SUDHL5 (cell line): Measurements from ENCODE around the genes SRY and PRY.

DNA sequence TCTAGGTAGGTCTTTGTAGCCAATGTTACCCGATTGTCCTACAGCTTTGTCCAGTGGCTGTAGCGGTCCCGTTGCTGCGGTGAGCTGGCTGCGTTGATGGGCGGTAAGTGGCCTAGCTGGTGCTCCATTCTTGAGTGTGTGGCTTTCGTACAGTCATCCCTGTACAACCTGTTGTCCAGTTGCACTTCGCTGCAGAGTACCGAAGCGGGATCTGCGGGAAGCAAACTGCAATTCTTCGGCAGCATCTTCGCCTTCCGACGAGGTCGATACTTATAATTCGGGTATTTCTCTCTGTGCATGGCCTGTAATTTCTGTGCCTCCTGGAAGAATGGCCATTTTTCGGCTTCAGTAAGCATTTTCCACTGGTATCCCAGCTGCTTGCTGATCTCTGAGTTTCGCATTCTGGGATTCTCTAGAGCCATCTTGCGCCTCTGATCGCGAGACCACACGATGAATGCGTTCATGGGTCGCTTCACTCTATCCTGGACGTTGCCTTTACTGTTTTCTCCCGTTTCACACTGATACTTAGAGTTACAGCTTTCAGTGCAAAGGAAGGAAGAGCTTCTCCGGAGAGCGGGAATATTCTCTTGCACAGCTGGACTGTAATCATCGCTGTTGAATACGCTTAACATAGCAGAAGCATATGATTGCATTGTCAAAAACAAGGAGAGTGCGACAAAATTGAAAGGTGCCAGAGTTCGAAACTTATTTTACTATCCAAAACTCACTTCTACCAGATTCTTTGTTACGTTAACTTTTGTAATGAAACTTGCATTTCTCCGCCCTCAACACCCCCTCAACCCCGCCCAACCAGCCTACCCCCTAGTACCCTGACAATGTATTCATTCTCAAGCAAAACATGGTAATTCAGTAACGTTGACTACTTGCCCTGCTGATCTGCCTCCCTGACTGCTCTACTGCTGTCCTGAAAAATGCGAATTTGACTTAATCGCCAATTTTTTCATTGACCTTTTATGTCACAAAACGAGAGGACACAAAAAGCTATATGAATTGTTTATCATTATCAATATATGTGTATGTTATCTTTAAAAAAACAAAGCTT, at the start of gene SRY:
Gene SRY (minus strand): TSS at position 732 of the 1,063 bp plus-strand sequence.
- PRO-cap, result no peak

GRCh38 chrY:2867950-2868556, 26.7 kb downstream of the RPS4Y1 start:
- PRO-cap, result no peak

GRCh38 chrY:6908942-6909673, 1.4 kb upstream of the TBL1Y start:
- PRO-cap, result no peak

- PRO-cap, result no peak
These were observed 363.2 kb upstream of the AMELY start for GRCh38 chrY:7274556-7275391.

DNA sequence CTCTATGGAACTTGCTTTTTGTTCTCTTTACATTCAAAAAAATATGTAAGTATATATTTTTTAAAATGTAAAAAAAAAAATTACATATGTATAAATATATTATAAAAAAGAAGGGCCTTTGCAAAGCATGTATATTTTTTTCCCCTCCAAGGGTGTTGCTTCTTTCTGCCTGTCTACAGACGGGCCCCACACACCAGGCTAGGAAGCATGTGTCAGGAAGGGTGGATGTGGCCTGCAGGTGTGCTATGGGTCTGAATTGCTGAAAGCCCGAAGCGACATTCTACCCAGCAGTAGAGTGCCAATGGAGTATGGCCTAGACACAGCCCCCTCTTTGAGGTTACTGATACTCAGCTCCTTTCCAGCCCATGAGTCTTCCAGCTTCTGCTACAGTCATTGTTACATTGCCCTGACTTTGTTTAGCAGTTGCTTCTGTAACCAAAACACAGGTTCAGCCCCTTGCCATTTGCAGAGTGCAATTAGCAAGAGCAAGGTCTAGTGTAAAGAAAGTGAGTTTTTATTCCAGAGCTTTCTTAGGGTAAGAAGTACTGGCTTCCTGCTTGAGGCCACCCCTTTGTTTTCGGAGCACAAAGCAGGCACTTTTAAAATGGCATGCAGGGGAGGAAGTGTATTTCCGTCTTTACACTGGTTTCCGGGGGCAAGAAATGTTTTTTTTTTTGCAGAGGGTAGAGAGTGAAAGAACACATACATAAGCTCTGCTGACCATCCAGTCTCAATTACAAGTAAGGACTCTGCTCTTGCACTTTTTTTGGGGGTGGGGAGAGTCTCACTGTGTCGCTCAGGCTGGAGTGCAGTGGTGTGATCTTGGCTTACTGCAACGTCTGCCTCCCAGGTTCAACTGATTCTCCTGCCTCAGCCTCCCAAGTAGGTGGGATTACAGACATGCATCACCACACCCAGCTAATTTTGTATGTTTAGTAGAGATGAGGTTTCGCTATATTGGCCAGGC, 428.0 kb upstream of the AMELY start:
- PRO-cap, result no peak

- PRO-cap, result no peak
These were observed 207.4 kb downstream of the DDX3Y start for GRCh38 chrY:13111978-13112472.

DNA sequence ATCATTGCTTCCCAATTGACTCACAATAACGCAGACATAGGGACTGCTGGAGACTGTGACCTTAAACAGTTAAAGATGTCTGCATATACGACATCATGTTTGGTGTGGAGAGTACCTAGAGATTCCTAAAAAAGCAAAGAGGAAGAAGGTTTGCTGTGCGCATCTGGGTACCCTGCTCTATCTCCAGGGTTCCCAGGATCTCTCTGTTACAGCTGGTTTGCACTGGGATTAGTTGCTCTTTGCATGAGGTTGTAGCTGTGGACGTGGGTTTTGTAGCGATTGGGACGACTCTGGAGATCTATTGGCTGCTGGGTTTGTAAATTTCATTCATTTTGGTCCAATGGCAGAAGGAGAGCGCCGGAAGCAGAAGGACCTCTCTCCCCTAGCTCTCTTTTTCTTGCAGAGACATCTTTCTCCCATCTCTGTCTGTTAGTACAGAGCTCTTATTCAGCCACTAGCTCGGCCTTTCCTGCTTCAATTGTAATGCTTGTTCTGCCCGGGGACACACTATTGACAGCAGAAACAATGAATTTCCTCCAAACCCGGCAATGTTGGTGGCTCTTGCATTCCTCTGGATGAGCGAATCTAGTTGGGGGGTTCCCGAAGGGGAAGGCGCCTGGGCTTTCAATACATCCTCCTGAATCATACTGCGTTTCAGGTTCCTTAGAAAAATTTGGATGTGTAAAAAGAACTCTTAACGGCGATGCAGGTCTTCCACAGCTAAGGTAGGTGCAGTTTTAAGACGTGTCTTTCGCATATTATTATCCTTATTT, 1.9 kb upstream of the NLGN4Y start:
- PRO-cap, result no peak

GRCh38 chrY:15792685-15793169, 1268.4 kb downstream of the NLGN4Y start:
- PRO-cap, result no peak

DNA sequence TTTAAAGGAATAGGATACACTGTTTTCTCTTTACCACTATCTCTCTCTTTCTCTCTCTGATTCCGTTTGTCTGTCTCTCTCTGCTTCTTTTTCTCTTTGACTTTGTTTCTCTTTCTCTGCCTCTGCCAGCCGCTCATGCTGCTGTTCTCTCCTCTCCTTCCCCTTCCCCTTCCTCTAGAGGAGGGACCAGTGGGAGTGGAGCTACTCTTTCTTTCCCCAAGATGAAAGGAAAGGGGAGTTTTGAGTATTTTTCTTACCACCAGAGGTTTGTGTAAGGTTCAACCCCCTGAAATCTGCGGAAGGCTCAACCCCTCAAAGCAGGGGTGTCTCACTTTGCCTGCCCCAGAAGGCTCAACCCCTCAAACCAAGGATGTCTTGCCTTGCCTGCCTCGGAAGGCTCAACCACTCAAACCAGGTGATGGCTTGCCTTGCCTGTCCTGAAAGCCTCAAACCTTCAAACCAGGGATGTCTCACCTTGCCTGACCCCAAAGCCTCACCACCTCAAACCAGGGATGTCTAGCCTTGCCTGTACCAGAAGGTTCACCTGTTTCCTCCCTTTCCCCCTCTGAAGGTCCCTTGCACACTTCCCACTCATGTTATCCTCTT, 267.1 kb upstream of the HSFY2 start:
- PRO-cap, result no peak

DNA sequence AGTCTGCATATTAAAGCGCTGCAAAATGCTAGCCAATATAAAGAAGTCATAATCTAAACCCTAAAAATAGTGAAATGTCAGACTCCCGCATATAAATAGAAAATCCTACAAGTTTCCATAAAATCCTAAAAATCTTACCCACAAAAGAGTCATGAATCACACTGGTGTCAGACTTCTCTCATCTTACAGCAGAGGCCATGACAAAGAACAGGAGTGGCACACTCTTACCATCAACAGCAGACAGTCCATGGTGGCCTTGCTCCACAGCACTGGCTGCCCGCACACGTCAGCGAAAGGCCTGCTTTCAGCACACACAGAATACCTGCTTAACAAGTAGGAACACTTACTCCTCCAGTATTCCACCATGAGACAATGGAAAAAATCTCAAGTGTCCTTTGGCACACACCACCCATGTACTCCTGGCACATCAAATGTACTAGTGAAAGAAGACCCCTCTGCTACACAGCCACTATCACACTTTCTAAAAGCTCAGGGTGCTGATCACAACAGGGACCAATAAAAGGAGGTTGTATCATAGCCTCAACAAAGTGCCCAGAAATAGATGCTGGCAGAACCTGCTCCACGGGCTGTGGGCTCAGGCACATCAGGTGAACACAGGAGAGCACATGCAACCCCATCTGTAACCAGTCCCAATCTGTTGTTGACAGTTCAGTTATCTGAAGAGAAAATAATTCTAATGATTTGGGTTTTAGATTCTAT, 282.4 kb upstream of the HSFY2 start:
- PRO-cap, result no peak

- PRO-cap, result no peak
These were observed at the start of gene PRY for GRCh38 chrY:22490146-22490659. TSS of gene PRY (plus strand) at chrY:22490397.